Measurements from ENCODE around the gene GNMT.

DNA sequence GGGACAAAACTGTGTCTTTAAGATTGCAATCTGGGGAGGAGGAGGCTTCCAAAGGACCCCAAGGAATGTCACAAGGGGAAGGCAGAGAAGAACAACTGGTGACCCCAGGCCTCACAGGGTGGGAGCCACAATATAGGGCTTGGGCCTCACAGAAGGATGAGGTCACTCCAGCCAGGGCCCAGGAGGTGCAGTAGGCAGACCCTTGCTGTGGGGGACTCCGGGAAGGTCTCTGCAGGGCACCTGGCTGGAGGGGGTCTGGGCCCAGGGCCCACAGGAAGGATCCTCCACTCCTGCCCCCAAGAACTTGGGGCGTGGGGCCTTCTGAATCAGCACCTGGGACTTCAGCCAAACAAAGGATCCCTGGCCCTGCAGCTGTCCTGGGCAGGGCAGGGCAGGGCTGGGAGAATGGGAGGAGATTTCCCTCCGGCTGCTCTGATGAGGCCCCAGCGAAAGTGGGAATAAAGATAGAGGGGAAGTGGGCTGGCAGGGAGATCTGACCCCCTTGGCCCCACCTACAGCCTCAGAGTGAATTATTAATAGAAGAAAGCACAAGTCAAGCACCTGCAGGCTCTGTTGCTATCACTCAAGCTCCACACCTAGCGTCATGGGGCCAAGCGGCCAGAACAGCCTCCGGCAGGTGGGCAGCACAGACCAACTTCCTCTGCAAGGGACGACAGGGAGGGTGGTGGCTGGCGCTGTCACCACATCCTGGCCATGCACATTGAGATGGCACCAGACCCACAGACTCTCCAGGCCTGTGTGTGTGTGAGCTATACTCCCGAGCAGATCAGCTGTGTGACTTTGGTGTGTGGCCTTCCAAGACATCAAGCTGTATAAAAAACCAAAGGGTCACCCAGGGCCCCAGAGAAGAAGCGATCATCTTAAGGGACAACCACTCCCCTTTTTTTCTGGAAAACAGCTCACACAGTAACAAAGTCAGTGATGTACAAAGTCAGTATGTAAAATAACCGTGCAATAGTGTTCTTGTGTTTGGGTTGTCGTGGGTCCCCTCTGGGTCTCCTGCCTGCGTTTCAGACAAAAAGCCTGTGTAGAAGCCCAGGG, 61.7 kb upstream of the MRPS10 start:
- RRBS = no CpG with 5 or more reads among the region's 14 CpGs

DNA sequence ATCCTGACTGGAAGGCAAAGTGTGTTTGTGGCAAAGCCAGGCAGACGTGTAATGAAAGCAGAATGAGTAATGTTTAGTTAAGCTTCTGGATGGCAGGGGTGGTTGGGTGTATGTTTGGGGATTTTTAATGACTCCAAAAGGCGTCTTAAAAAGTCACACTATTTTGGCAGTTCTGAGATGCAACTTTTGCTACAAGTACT, 94.1 kb downstream of the TRERF1 start:
- RRBS = no CpG with 5 or more reads among the region's 2 CpGs

- RRBS = no CpG with 5 or more reads among the region's 6 CpGs
These were observed 84.0 kb downstream of the TRERF1 start for GRCh38 chr6:42367740-42368076.

DNA sequence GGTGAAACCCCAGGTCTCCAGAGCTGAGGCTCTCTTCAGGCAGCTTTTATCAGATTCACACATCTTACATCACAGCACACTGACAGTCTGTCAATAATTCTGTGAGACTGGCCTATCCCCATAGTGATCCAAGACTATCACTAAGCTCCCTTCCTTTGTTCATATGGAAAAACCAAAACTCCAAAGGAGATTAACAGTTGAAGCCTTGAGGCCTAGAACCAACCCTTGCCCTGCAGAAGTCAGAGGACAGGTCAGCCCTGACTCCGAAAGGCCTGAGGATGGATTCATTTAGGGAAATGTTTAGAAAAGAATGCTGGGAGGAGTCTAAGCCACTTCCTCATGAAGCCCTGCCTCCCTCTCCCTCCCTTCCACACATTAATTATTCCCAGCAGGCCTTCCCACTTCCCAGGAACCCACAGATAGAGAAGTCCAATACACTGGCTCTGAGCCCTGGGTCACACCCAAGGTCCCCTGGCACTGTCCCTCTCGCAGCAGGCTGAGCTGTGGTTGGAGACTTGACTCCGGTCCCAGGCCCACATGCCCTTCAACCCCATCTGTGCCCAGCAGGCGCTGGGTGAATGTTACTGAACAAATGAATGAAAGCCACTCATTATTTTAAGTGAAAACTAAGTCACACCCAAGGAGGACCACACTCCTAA, 23.1 kb downstream of the TRERF1 start:
- RRBS = no CpG with 5 or more reads among the region's 4 CpGs

GRCh38 chr6:42450069-42450740, 1.5 kb downstream of the TRERF1 start:
- RRBS = no CpG with 5 or more reads among the region's 13 CpGs

- RRBS = 2% methylated on average over 8 of the region's 46 CpGs
These were observed 527 bp upstream of the TRERF1 start for GRCh38 chr6:42452242-42452664.

GRCh38 chr6:42769863-42770146, 12.0 kb upstream of the BICRAL start:
- RRBS = no CpG with 5 or more reads among the region's 2 CpGs

DNA sequence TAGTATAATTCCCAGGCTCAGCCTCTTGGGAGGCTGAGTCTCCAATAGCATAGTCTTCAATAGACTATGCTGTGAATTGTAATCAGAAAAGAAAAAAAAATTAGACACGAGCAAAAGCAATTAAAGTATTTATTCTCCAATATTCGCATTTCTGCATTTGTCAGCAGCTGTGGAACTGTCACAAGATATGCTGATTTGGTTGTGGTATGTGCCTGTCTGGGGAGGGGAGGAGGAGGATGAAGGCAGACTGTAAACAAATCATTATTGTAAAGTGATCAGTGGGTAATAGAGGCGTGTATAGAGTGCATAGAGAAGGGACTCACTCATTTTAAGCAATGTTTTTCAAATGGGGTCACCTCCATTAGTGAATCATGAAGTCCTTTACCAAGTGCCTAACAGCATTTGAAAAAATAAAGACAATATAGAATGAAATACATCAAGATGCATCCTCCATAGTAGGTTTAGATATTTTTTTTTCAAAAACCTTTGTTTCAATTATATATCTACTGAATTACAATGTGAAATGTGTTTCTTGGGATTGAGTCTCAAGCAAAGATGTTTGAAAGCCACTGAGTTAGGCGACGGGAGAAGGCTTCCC, 10.0 kb upstream of the BICRAL start:
- RRBS = no CpG with 5 or more reads among the region's 5 CpGs

DNA sequence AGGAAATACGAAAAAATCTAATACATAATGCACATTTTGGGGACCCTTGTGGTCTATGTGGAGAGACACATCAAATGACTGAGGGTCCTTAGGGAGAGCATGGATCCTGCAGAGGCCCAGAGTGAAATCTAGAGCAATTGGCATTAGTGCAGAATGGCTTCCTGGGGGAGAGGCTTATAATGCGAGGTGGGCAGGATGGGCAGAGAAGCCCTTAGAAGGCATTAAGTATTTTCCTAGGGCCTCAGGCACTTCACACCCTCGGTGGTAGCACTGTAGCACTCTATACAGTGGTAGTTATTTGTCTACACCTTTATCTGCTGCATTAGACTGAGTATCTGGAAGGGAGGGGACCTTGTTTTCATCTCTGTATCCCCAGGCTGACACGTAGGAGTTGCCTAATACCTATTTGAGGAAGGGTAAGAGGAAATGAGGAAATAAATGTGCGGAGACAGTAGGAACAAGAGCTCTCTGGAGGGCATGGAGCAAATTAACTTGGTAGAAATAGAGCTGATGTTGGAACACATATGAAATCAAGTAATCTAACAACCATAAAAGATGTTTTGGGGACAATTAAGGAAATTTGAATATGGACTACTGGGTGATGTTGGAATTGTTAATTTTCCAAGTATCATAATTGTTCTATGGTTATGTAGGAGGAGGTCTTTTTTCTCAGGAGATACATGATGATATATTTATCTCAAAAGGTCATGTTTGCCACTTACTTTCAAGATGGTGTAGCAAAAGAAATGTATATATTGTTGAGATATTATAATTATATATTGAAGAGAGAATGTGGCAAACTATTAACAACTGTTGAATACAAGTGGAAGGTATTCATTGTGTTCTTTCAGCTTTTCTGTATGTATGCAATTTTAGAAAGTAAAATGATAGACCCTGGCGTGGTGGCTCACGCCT, 4.0 kb downstream of the CNPY3 start:
- RRBS = no CpG with 5 or more reads among the region's 7 CpGs

- RRBS = 3% methylated on average over 19 of the region's 73 CpGs
These were observed at the start of gene GNMT for GRCh38 chr6:42959998-42961006. Gene GNMT, plus strand, starts transcription at chr6:42960754.

GRCh38 chr6:43059112-43059315, 220 bp downstream of the MRPL2 start:
- RRBS = no CpG with 5 or more reads among the region's 11 CpGs

DNA sequence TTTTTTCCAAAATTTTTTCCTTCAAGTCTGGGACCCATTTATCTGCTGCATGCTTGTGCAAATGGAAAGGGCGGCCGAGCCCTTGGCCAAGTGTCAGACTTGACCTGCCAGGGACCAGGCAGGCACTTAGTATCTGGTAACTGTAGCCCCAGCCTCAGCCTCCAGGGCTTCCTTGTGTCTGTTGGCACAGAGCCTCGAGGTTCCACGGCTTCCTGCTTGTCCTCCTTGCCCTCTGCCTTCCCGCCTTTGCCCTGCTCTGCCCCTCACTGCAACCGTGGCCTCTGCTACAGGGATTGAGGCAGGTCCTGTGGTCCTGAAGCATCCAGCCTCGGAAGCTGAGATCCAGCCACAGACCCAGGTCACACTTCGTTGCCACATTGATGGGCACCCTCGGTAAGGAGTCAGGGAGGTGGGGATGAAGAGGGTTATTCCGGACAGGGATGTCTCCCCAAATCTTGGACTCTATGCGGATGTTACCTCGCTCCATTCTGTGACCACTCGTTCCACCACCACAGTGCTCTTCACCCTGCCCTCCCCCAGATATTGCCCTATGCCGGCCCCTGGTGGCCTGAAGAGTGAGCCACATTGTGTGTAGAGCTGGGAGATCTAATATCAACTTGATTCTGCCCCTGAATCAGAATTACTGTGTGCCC, 41.5 kb upstream of the SRF start:
- RRBS = 21% methylated on average over 2 of the region's 14 CpGs

DNA sequence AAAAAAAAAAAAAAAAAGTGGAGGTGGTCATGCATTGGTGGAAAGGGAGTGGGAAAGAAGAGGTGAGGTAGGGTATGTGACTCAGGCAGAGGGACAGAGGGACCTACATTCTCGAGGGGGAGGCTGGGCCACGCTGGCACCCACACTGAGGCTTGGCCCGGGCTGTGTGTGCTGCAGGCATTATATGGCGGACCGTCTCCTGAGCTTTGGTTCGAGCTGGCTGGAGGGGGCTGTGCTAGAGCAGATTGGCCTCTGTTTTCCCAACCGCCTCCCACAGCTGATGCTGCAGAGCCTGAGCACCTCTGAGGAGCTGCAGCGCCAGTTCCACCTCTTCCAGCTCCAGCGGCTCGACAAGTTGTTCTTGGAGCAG, 23.5 kb downstream of the DNPH1 start:
- RRBS = no CpG with 5 or more reads among the region's 10 CpGs

- RRBS = no CpG with 5 or more reads among the region's 9 CpGs
These were observed 29.2 kb downstream of the ZNF318 start for GRCh38 chr6:43340174-43340679.

DNA sequence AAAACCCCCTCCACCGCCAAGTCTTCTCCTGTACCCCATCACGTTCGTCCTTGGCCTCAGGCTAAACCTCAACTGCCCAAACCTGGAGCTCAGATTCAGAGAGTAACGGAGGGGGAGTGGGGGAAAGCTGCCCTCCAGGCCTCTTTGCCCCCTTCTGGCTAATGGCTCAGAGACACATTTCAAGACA, 784 bp upstream of the DLK2 start:
- RRBS = no CpG with 5 or more reads among the region's 4 CpGs

DNA sequence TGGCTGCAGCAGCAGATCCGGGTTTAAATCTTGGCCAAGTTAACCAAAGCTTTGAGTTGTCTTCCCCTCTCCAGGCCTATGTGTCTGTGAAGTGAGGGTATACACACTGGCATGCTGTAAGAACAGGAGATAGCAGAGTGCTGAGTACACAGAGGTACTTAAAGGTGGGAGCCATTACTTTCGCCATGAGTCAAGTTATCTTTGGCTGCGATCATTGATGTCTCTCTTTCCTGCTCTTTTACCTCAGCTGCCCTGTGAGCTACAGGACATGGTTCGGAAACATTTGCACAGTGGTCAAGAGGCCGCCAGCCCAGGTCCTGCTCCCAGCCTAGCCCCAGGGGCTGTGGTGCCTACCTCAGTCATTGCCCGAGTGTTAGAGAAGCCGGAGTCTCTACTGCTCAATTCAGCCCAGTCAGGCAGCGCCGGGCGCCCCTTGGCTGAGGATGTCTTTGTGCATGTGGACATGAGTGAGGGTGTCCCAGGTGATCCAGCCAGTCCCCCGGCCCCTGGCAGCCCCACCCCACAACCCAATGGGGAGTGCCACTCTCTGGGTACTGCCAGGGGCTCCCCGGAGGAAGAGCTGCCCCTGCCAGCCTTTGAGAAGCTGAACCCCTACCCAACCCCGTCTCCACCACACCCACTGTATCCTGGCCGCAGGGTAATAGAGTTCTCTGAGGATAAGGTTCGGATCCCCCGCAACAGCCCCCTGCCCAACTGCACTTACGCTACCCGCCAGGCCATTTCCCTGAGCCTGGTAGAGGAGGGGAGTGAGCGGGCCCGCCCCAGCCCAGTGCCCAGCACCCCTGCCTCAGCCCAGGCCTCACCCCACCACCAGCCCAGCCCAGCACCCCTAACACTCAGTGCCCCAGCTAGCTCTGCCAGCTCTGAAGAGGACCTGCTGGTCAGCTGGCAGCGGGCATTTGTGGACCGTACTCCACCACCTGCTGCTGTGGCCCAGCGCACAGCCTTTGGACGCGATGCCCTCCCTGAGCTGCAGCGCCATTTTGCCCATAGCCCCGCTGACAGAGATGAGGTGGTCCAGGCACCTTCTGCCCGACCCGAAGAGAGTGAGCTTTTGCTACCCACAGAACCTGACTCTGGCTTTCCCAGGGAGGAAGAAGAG, 5.3 kb downstream of the LRRC73 start:
- RRBS = 69% methylated on average over 6 of the region's 29 CpGs

DNA sequence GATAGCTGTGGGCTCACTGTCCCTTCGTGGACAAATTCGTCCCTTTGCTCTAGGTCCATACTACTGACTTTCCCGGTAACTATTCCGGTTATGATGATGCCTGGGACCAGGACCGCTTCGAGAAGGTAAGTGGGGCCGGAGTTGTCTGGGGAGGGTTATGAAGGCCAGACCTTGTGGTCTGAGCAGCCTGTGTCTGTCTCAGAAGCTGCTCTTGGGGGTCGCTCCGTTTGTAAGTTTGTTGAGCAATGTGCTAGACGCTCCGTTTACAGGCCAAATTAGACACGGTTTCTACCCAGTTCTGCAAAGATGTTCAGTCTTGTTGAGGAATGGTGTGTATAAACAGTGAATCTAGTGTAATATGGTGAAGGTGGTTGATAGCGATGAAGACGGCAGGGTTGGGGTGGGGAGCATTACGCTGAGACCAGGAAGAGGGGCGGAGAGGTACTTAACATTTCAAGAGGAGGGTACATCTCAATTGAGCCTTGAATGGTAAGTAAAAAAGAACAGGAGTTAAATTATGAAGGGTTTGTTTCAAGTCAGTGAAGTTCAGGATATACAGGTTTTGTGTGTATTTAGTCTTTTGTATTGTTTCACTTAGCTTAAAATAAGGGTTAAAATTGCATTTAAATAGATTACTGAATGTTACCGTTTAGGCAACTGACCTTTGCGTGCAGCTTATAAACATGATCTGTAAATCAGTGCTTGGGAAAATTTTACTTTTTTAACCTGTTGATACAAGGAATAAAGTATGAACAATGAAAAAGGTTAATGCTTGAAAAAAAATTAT, 557 bp downstream of the POLR1C start:
- RRBS = no CpG with 5 or more reads among the region's 18 CpGs

DNA sequence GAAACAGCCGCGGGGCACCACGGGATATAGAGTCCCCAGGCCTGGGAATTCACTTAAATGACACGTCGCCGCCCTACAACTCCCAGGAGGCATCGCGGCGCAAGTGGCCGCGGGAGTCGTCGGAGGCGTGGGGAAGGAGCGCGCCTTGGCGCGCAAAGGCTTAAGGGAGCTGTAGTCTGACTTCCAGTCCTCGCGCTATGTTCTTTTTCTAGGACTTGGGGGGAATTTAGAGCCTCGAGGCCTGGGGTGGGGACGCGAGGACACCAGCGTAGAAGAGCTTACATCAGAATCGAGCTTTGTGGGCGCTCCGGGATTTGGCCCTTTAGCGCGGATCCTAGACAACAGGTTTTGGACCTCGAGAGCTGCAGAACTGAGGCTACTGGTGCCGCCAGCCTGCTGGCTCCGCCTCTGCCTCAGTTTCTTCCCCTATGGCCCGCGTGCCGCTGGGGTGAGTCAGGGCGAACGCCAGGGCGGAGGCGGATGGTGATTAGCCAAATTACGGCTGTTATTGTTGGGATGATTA, 319 bp upstream of the GTPBP2 start:
- RRBS = no CpG with 5 or more reads among the region's 40 CpGs